Cardiac ventricle fibroblast (primary cell): ENCODE results near the genes SCN4B, SCN2B, IFT46 and DDX6.

DNA sequence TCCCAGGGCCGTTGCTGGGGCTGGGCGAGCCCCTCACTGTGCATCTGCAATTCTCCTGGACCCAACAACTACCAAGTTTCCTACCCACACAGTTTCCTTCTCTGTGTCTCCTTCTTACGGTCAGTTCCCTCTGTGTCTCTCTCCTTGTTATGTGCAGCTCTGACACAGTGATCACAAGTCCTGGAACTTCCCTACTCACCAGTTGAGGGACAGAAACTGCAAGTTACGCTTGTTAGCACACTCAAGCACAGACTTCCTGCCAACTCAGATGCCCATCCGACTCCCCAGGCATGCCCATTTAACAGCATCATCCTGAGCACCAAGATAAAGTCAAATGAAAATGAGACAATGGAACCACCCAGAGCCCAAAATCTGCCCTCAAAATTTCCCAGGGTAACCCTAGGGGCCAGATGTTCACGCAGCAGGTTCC lies 6.4 kb upstream of the IL10RA start:
- RAMPAGE, long total RNA: no peak

DNA sequence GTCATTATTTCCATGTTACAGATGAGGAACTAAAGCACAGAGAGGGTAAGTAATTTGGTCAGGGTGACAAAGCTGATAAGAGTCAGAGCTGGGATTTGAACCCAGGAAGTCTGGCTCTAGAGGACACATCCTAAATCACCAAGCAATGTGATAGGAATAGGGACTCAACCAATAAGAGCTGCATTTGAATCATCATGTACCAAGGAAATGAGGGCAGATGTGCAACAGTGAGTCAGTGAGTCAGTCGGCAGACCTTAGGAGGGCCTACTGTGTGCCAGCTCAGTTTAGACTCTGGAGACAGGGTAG lies 11.1 kb downstream of the IL10RA start:
- RAMPAGE, long total RNA: no peak

GRCh38 chr11:118083112-118083530 lies 3.6 kb downstream of the SMIM35 start:
- RAMPAGE, long total RNA: no peak

GRCh38 chr11:118152604-118153114 lies at the start of gene SCN4B:
SCN4B (minus strand) TSS chr11:118152823.
- RAMPAGE, long total RNA: no peak

DNA sequence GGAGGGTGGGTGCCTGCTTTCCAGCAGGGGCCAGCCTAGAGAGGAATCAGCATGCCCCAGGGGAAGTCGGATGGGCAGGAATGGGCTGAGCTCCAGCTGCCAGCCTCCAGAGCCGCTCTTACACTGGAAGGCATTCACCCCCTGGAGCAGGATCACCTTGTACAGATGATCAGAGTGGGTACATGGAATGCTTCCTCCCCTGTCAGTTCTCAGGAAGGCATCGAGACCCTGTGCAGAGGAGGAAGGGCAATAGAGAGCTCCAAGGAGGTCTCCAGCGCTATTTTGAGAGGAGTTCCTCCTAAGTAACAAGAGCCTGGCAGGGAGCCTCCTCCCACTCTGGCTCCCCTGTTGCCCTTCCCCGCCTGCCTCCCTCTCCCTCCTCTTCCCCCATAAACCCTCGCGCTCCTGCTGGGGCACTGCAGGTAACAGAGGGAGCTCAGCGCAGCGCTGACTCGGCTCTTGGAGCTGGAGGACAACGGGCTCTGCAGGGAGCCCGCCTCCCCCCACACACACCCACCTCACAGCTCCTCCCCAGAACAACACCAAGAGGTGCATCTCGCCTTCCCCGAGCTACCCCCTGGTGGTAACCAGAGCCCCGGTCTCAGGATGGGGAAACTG lies 3.7 kb upstream of the SCN4B start:
- RAMPAGE, long total RNA: no peak

DNA sequence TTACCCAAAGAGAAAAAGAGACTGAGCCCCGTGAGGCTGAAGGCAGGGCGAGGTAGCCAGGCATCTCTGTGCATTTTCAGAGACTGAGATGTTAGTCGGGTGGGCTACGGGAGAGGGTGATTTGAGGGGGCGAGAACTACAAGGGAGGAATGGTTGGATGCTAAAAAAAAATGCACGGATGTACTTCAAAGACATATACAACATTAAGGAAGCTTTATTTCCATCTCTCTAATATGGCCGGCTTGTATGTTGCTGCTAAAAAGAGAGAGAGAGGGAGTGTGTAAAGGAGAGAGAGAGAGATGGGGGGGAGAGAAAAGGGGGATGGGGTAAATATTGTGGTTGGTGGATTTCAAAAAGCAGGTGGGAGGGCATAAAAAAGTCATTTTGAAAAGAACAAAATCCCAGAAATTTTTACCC lies at the start of gene SCN2B:
SCN2B (minus strand) TSS at position 282 of the 417 bp plus-strand sequence.
- RAMPAGE, long total RNA: no peak

DNA sequence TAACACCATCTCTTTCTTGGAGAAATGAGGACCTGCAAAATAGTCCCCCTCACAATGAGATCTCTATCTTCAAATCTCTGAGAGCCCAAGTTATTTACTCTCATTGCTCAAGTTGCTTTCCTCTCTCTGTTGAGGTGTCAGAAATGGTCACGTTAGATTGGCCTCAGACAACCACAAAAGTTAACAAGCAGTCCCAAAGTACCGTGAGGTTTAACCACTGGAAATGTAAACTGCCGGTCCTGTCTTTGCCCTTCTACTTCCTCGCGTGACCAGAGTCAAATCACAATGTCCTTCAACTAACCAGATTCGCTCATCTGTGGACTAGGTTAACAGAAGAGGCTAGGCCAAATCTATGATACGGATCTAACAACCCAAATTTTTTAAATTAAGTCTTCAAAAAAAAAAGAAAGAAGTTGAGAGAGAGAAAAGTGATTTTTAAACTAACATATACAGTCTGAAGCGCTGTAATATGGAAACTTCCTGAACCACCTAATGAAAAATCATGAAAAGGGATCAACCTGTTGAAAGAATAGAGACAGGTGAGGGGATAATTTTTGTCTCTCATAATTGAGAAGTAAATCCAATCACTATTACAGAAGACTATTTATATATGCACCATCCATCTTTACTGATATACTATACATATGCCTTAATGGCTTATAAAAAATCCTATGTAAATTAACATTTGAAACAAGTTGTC lies 3.2 kb upstream of the JAML start:
- RAMPAGE, long total RNA: no peak

- RAMPAGE, long total RNA: no peak
Observed at GRCh38 chr11:118366309-118366893, 7.0 kb downstream of the UBE4A start.

DNA sequence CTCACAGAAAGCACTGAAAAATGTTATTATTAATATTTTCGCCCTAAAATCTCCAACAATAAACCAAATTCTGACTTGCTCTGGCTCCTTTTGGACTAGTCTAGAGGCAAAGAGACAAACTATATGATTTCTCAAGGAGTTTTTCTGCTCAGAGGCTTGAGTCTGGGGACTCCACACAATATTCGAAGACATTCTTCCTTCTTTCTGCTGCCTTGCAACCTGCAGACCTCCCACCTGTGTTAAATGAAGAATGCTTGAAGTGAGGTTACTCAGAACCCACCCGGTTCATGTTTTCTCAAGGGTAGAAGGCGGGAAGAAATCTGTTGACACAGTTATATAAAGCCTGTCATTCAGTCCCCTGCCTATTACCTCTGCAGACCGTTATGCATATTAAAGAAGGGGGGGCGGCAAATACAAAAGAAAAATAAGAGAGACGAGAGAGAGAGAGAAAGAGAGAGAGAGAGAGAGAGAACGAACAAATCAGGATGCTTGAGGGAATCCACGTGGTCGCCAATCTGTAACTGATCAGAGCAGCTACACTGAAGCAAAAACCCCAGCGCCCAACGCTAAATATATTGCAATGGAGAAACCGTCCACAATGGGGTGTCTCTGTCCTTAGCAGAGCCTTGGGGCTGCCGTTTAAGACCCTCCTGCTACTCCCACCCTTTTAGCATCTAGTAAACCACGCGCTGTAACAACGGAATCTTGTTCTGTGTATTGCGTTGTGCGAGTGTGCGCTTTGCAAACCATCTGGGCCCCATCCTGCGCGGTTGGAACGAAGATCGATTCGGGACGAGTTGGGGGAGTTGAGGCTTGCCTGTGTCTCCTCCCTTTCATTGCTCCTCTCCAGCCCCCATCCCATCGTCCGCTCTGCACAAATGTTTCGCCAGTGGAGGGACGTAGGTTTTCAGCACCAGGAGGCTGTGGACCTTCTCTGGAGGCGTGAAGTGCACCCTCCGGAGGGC lies 2.0 kb upstream of the KMT2A start:
- RAMPAGE, long total RNA: no peak

GRCh38 chr11:118519261-118519947 lies 7.9 kb upstream of the TTC36 start:
- RAMPAGE, long total RNA: no peak

GRCh38 chr11:118532692-118533408 lies 1.9 kb downstream of the TMEM25 start:
- RAMPAGE, long total RNA: no peak

DNA sequence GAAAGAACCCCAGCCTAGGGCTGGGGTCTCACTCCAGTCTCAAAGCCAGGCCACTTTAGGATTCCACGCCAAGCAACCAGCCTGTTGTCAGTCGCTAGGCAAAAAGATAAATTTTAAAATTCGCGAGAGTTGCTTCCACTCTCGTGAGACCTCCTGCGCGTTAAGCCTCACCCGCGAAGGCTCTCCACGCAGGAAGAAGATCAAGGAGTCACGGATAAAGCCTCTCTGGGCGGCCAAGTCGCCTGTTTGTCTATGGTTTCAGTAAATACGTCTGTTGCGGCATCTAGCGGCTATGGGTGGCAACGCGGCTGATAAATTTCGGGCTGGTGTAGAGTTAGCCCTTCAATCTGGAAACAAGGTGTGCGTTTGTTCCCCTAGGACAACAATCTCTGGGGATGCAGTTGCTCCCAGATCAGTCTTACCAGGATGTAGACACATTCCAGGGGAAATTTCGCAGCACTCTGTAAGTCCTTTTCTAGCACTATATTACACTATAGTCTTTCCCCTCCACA lies at the start of gene IFT46:
IFT46 (minus strand) TSS at position 108 of the 512 bp plus-strand sequence.
- RAMPAGE, long total RNA: no peak

DNA sequence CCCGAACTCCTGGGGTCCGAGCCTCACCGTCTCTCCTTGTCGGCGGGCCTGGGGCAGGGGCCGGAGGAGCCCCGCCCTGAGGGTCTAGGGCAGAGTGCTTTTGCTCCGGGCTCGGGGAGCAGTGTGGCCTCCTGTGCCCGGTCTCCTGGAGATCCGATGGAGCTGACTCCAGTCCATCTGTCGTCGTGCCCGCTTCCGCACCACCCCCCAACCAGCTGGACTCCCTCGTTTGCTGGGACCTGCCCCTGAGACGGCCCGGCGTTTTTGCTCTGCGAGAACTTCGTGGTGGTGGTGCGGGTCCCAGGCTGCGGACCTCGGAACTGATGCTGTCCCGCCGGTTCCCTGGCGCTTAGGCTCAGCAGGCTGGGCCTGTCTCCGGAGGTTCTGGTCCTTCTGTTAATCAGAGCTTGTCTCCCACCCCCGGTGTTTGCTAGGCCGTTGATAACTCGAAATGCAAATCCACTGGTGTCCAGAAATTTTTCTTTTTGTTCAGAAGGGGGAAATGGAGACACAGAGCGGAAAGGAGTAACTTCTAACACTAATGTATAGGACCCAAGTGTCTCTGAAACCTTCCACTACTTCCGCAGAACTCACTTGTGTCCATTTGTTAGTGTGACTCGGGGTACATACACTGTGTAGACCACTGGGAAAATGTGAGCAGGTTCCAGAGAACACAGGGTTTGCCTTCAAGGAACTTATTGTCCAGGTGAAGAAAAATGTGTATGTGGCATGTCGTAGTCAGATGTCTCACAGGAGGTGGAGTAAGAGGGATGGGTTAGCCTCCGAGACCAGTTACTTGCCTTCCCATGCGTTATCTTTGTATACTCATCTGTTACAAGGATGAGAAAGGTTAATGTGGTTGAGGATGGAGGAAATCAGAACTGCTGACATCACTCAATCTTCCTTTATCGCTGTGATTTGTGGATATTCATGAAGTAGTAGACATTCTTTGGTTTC lies 638 bp downstream of the ARCN1 start:
- RAMPAGE, long total RNA: no peak

GRCh38 chr11:118587838-118588405 lies 15.7 kb downstream of the ARCN1 start:
- RAMPAGE, long total RNA: no peak

DNA sequence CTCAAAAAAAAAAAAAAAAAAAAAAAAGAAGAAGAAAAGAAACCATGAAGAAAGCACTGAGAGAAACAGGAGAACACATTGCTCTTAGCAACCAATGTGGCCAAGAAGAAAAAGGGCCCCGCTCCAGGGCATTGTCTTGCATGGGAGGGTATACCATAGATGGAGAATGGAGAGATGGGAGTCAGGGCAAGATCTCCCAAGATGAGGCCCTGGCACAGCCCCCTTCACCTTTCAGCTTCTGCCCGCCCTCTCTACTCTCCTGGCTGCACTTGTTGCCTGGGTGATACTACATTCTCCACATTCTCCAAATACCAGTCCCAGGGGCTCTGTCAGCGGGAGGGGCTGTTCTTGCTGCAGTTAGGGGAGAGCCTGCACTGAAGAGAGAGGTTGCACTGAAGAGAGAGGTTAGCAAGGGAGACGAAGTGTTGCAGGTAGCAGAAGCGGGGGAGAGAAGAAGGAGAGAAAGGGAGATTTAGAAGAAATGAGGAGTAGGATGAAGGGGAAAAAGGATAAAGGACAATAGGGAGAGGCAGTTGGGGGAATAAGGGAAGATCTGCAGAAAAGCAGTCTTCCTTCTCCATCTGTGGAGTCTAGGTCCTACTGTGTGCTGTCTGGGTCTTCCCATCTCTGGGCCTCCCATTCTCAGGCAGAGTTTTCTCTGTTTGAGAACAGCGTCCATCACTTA lies 7.9 kb downstream of the PHLDB1 start:
- RAMPAGE, long total RNA: no peak

- RAMPAGE, long total RNA: no peak
Observed at GRCh38 chr11:118645167-118645984, 34.1 kb downstream of the TREH start.

GRCh38 chr11:118790377-118790804 lies 573 bp downstream of the DDX6 start:
- RAMPAGE, long total RNA: no peak

GRCh38 chr11:118790805-118791566 lies at the start of gene DDX6:
DDX6 (minus strand) TSS chr11:118791164.
- RAMPAGE, long total RNA: start-site peak on the minus strand at chr11:118791104-118791151, 898 and 96 reads in 2 replicates

DNA sequence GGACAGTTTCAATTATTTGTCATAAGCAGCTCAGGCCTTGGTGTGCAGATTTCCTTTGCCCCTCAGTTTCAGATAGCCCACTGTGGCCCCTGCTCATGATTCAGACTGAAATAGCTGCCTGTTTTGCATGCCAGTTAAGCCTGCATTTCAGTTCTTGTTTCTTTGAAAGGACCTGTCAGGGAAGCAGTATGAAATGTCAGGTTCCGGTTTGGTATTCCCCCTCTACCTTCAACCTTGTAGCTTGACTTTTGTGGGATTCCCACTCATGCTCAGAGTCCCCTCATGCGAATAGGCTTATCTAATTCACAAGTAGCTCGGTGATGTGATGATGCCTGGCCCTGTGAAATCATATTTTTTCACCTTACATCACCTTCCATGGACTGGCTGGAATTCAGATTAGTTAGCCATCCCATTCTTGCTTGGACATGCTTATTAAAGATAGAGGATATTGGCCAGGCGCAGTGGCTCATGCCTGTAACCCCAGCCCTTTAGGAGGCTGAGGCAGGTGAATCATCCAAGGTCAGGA lies 30.0 kb upstream of the DDX6 start:
- RAMPAGE, long total RNA: no peak

- RAMPAGE, long total RNA: no peak
Observed at GRCh38 chr11:118869618-118870099, 14.0 kb upstream of the CXCR5 start.